Kidney (tissue), 2 donors: Measurements from ENCODE around the genes ARTN and CCDC24.

DNA sequence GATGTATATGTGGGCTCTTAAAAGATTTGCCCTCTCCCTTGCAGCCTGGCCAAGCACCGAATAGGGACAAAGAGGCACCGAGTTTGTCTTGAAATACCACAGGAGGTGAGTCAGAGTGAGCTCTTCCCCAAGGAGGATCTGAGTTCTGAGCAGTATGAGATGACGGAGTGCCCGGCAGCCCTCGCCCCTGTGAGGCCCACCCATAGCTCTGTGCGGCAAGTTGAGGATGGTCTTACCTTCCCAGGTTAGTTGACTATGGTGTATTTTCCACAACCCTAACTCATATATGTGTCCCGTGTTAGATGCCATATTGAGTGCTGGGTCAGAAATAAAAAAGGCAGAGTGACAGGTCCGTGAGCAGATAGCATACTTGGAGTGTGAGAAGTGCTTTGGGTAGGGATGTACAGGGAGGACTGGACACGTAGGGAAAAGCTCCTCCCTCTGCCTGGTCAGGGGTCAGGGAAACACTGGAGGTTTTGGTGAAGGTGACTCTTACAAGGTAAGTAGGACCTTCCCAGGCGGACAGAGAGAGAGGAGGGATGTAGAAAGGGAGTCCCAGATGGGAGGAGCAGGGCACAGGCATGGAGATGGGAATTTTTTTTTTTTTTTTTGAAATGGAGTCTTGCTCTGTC is 19.2 kb downstream of the KDM4A start:
- PRO-cap, result no peak
- RRBS, result no CpG with 5 or more reads among the region's 10 CpGs

GRCh38 chr1:43868698-43869215 is 64.8 kb upstream of the ARTN start:
- PRO-cap, result no peak
- RRBS, result no CpG with 5 or more reads among the region's 3 CpGs

DNA sequence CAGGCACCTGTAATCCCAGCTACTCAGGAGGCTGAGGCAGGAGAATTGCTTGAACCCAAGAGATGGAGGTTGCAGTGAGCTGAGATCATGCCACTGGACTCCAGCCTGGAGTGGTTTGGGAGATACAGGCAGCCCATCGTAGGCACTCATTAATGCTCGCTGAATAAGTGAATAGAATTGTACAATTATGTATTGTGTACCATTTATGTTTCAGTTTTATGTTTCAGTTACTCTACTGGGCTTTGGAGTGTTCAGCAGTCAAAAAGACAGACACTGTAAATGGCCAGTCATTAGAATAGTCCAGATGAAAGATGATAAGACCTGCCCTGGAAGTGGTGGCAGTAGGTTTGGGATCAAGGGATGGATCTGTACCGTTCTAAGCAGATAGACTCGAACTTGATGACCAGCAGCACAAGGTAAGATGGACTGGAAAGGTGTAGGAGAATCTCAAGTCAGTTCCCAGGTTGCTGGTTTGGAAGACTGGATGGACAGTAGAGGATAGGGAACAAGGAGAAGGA is 17.6 kb upstream of the ARTN start:
- PRO-cap, result no peak
- RRBS, result no CpG with 5 or more reads among the region's 4 CpGs

- PRO-cap, result no peak
- RRBS, result 6% methylated on average over 22 of the region's 48 CpGs
Observed at GRCh38 chr1:43932886-43934099, at the start of gene ARTN. ARTN (plus strand) TSS chr1:43933801.

GRCh38 chr1:43991181-43992034 is at the start of gene CCDC24:
CCDC24 (plus strand) TSS chr1:43991599.
- PRO-cap, result bidirectional peak, plus-strand start at chr1:43991664, minus-strand start at chr1:43991535; bidirectional peak, plus-strand start at chr1:43991826, minus-strand start at chr1:43991715
- RRBS, result 3% methylated on average over 33 of the region's 66 CpGs

- PRO-cap, result no peak
- RRBS, result no CpG with 5 or more reads among the region's 2 CpGs
Observed at GRCh38 chr1:44032021-44032446, 772 bp upstream of the SLC6A9 start.

DNA sequence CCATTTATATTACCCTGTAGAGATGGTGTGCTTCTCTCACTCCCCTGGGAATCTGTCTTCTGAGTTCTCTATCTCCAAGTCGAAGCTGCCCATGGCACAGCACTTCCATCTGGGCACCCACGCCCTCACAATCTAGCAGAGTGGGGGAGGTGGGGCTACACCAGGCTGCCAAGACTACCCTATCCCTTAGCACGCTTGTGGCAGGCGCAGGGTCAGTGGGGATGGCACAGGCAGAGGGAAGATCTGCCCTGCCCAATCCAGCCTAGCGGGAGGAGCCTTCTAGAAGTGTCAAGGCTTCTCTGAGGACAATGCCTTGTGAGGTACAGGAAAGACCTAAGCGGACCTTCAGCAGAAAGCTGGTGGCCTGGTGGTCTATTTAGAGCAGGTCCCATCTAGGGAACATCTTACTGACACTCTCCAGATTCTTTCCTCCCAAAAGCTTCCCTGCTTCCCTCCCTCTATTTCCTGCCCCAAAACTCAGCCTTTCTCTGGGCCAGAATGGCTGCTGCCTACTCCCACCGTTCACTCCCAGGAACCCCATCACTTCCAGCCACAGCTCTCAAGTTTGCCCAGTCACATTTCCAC is 49.2 kb downstream of the DMAP1 start:
- PRO-cap, result no peak
- RRBS, result no CpG with 5 or more reads among the region's 7 CpGs

DNA sequence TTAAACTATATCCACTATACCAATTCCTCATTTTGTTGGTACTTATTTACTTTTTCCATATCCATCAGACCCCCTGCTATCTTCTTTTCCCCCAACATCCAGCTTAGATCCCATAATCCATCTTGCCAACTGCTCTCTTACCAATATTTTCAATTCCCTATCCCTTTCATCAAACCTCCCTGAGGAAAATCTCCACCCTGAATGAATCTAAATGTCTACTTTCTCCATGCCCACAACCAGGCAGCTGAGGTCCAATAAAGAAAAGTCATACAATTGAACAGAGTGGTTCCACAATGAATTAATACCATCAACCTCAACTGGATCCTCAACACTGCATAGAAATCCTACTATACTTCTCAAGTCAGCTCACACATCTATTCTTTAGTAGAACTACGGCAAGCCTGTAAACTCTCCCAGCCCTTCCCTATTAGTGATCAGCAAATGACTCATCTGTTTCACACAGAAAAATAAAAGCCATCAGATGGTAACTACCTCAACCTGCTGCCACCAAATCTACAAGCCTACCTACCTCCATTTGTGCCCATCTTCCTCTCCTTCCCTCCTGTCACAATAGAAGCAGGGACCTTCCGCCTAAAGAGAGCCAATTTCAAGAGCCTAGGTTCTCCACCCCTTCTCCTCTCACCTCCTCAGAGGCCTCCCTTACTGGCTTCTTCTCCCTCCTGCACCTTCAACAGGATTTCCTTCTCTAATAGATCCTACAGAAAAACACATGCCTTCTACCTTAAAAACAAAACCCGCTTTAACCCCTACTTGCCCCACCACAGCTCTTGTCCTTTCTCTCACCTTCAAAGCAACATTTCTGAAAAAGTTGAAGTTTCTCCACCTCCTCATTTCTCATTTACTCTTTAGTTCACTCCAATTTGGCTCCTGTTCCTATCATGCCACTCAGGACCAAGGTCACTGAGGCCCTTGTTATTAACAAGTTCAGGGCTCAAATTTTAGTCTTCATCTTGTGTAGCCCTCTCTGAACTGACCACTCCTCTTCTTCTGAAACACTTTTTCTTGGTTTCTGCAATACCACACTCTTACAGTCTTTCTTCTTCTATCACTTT is 63.7 kb downstream of the DMAP1 start:
- PRO-cap, result no peak
- RRBS, result no CpG with 5 or more reads among the region's 3 CpGs

- PRO-cap, result no peak
- RRBS, result no CpG with 5 or more reads among the region's 6 CpGs
Observed at GRCh38 chr1:44283835-44284912, 70.9 kb downstream of the ERI3 start.

GRCh38 chr1:44418072-44418790 is 13.2 kb downstream of the RNF220 start:
- PRO-cap, result no peak
- RRBS, result no CpG with 5 or more reads among the region's 42 CpGs

DNA sequence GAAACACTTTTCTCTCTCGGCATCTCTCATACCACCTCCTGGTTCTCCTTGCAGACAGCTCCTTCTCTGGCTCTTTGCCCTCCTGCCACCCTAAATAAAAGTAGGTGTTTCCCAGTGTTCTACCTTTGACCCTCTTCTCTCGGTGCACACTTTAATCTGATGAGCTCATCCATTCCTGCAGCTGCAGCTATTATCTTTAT is 126.9 kb downstream of the TMEM53 start:
- PRO-cap, result no peak
- RRBS, result no CpG with 5 or more reads among the region's 2 CpGs

DNA sequence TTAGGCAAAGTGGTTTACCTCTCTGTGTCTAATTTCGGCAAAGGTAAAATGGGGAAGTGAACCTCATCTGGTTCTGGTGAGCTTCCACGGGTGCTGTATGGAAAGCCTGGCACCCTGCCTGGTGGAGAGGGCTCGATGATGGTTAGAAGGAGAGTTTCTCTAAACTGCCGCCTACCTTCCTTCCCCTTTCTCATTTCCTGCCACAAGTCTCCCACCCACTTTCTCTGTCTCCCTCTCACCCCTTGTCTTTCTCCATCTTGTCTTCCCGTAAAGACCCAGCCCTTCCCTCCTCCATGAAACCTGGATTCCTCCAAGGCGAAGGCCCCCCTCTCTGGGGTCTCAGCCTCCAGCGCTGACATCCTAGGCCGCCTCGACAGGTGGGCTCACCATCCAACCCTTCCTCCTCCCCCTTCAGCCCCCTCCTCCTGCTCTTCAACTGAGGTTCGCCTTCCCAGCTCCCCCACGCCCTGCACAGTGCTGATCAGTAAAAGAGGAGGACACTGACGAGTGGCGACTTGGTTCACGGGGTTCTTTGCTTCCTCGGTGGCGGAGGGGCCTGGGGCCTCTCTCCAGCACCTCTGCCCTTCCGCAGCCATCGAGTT is 16.0 kb upstream of the KIF2C start:
- PRO-cap, result no peak
- RRBS, result no CpG with 5 or more reads among the region's 18 CpGs

- PRO-cap, result bidirectional peak, plus-strand start at chr1:44784350, minus-strand start at chr1:44784251
- RRBS, result 2% methylated on average over 50 of the region's 74 CpGs
Observed at GRCh38 chr1:44783649-44784777, 4.0 kb downstream of the BEST4 start.

DNA sequence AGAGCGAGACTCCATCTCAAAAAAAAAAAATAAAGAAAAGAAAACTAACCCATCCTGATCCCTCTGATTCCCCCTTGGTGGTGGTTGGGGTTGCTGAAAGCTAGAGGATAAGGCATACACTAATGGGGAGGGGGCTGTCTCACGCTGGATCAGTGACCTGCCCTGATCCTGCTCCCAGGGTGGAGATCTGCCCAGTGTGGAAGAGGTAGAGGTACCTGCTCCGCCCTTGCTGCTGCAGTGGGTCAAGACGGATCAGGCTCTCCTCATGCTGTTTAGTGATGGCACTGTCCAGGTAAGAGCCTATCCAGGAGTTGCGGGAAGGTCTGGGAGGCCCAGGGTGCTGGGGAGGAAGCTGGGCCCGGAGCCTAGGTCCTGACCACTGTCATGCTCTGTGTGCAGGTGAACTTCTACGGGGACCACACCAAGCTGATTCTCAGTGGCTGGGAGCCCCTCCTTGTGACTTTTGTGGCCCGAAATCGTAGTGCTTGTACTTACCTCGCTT is 2.0 kb downstream of the DYNLT4 start:
- PRO-cap, result no peak
- RRBS, result 80% methylated on average over 1 of the region's 10 CpGs

GRCh38 chr1:44903200-44903624 is 60.2 kb upstream of the PTCH2 start:
- PRO-cap, result no peak

DNA sequence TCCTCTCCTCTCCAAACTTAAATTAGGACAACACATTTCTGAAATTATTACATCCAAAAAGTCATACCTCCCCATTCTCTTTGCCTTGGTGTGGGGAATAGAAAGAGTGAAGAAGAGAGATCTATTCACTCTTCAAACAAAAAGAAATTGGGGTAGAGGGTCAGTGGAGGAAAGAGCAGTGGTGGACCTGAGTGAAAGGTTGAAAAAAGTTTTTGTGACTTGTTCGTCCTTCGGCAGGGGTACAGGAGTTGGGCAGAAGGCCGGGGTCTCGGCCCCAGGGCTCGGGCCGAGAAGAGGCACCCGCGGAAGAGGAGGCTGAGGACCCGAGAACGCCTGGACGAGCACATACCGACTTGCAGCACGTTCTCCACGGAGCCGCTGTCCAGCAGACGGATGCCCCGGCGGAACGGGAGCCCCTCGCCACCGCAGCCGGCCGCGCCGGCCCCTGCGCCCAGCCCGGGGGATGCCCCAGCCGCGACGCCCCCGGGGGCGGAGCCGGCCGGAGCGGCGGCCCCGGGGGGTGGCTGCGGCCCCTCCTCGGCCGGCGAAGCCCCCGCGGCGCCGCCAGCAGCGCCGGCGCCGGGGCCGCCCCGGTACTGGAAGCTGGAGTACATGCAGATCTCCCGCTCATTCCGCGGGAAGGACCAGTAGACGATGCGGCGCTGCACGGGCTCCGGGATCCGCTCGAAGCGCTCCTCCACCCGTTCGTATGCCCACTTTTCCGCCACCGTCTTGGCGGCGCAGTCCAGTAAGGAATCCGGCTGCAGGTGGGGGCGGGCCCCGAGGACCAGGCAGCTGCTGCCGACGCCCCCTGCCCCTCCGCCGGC is 785 bp downstream of the ZSWIM5 start:
- PRO-cap, result bidirectional peak, plus-strand start at position 630 of the sequence, minus-strand start at position 447 of the sequence
- RRBS, result 1% methylated on average over 30 of the region's 75 CpGs

DNA sequence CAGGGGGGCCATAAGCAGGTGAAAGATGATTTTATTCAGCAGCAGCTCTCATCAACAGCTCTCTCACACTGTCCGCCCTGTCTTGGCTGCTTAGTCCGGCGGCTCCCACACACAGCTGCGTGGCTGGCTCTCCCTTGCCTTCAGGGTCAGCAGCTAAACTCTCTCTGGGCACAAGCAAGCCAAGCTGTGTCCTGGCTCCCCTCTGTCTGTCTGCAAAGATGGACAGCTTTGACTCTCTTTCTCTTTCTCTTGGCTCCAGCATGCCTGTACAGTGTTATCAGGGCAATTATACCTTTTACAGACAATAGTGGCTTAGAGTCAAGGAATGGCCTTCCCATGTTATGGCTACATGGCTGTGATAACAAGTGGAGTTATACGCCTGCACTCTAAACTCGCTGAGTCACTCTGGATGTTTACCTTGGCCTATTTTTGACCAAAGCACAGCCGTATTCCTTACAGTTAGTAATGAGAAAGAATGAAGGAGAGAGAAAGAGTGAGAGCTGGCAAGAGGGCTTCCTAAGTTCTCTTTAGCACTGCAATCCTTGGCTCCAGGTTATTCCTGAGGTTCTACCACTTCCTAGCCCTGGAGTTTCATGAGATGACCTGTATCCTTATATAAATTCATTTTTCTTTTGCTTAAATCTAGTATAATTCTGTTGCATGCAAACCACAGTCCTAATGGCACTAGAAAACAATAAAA is 59.9 kb upstream of the ZSWIM5 start:
- PRO-cap, result no peak
- RRBS, result no CpG with 5 or more reads among the region's 7 CpGs

DNA sequence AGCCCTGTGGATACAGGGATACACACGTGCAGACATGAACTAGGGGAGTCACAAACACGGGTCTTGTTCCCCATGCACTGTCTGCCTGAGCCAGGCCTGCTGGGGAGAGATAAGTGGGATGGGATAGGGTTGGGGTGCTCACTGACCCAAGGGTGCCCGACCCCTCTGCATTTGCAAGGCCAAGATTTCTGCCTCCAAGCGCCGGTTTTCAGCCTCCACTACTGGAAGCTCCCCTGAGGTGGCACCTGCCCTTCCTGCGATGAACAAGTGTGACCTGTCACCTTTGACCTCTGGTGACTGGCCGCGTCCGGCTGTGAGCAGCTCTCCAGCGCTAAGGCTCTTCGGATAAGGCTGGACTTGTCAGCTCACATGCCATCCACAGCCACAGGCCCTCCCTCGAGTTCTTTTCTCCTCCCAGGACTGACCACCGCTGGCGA is 1.7 kb downstream of the CCDC17 start:
- PRO-cap, result no peak
- RRBS, result 34% methylated on average over 4 of the region's 14 CpGs

GRCh38 chr1:45622532-45622924 is 1.3 kb downstream of the CCDC17 start:
- PRO-cap, result no peak
- RRBS, result 40% methylated on average over 12 of the region's 31 CpGs

DNA sequence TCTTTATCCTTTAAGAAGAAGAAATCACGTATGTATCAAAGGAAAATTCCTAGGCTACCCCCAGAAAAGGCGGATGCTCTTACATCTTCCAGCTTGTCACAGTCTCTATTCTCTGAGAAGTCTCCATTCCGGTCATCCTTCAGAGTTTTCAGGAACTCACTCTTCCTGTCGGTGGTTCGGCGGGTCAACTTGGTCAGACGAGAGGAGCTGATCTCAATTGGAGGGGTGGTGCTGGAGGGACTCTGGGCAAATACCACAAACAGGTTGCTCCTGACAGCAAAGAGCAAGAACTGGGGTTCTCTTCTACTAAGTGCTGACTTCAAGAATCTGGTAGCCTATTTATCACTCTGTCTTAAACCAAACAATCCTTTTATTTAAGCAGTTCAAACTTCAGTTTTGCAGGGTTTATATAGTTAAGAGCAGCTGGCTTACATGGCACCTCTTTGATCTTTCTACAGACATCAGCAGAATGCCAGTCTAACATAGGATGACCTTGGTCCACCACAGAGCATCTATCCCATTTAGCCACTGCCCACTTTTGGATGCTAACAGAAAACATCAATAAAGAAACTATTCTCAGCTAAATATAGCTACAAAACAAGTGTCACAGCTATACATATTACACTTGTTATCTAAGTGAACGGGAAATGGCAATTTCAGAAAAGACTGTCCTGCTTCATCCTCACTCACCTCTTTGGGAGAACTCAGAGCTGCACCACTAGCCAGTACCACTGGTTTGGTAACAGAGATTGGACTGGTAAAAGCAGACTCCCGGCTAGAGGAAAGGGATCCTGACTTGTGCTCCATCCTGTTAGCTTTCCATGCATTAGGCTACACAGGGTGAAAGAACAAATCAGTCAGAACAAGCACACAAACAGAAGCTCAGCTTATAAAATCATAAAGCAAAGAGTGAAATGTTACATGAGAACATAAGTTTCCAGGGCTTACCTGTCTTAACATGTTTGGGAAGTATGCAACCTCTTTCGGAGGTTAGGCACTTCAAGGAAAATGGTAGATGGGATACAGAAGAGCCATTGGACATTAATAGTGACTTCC is 9.9 kb upstream of the CCDC17 start:
- PRO-cap, result no peak
- RRBS, result no CpG with 5 or more reads among the region's 10 CpGs